Pericardium fibroblast (primary cell): Measurements from ENCODE around the genes CAPRIN2 and FGD4.

- RAMPAGE, long total RNA = no peak
Measured at GRCh38 chr12:29208496-29209275, 59.6 kb downstream of the FAR2 start.

GRCh38 chr12:29437348-29438004 is 56.5 kb upstream of the ERGIC2 start:
- RAMPAGE, long total RNA = no peak

GRCh38 chr12:29505087-29505950 is 7.8 kb upstream of the OVCH1 start:
- RAMPAGE, long total RNA = no peak

GRCh38 chr12:29546133-29546382 is 48.6 kb upstream of the OVCH1 start:
- RAMPAGE, long total RNA = no peak

GRCh38 chr12:29561934-29562710 is 64.6 kb upstream of the OVCH1 start:
- RAMPAGE, long total RNA = no peak

DNA sequence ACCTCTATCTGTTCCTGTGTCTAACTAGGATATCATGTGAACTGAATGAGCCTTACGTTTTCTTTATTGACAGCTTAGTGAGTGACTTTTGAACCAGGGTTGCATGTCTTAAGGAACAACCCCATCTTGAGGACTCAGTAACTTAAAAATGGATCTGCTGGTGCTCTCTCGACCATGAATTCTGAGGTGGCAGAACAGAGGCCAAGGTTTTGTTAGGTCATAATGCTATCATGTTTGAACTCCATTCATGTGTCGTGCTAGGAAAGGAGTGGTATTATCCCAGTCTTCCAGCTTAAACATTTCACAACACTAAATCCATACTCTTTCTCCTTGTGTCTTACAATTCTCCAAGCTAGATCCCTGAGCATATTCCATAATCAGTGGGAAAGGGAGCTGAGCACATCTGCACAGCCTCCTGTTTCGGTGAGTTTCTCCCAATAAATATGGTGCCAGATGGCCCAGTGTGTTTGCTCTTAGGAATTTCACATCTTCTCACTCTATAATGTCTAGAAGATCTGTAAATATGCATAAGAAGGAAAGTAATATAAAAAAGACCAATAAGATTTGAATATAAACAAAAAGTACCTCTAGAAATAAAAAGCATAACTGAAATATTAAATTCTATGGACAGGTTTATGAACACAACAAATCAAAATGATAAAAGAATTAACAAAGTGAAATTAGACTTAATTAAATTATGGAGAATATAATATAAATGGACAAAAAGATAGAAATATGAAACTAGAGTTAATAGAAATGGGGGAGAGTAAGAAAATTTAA is 63.6 kb downstream of the TMTC1 start:
- RAMPAGE, long total RNA = no peak

DNA sequence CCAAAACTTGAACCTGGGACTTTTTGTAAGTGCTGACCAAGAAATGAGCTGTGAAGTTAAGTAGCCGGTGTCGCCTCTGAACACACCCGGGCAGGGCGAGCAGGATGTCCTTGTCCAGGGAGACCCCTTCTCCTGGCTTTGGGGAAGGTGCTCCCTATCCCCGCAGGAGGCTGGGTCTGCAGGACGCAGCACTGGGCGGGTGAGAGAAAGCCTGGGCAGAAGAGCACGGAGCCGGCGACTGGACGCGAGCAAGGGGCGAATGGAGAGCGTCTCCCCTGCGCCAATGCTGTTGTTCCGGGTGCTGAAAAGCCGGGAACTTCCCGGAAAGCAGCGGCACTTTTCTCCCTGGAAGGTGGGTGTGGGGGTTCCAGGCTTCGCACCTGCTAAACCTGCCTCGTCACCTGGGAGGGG is 417.0 kb upstream of the TMTC1 start:
- RAMPAGE, long total RNA = no peak

- RAMPAGE, long total RNA = no peak
Measured at GRCh38 chr12:30728850-30729336, 25.9 kb downstream of the CAPRIN2 start.

DNA sequence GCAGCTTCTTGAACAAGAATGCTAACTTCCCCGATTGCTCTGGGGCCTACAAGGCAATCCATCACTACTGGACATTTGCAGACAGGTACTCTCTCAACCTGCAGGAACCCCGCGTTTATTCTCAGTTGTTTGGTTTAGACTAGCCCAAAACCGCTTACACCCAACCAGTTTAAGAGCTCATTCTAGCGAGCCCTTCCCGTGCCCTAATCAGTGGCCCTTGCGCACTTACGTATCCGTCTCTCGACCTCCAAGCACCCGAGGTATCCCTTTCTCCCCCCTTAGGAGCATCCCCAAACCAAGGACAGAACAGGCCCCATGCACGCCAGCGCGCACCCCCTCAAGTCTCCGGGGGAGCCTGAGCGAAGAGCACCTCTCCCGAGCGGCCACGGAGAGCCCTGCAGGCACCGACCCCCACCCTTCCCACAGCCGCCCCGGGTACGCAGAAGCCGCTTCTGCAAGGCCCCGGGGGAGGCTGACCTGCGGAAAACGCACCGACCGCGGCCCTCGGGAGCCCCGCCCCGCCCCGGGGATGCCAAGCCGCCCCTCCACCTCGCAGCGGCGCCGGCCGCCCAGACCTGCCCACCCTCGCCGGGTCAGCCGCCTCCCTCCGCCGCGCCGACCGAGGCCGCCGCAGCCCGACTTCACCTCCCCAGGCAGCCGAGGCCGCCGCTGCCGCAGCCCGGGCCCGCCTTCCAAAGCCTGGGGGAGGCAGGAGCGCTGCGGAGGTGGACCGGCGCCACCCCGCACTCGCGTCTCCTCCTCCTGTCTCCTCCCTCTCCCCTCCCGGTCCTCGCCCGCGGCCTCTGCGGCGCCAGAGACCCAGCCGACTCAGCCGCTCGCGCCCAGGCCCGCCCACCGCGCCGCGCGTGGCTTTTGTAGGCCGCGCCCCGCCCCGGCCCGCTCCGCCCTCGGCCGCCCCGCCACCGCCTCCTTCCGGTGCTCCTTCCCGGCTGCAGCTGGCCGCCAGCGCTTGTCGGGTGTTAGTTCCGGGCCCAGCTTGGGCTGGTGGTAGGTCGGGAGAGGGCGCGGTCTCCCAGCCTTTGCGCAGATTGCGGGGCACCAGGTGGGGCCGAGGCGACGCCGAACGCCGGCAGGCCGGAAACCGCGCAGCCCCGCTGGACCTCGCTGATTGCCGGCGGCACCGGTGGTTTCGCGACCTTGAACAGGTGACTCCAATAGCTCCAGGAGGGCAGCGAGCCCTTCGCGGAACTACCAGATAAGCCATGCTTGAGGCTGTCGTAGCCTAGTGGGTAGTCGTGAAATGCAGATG is at the start of gene CAPRIN2:
Gene CAPRIN2 (minus strand): TSS at position 846 of the 1,270 bp plus-strand sequence.
- RAMPAGE, long total RNA = start-site peak on the minus strand centred at position 659 of the sequence, 58 bp wide, 62 and 39 reads in 2 replicates

DNA sequence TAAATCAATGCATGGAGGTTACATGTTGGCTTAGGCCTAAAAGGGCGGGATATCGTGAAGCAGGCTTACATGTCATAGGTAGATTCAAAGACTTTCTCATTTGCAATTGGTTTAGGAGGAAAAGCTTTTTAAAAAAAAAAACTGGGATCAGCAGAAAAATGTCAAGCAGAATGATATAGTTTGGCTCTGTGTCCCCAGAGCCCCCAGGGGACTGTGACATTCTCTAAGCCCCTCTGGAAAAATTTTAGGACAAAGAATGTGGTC is 36.3 kb upstream of the CAPRIN2 start:
- RAMPAGE, long total RNA = no peak

DNA sequence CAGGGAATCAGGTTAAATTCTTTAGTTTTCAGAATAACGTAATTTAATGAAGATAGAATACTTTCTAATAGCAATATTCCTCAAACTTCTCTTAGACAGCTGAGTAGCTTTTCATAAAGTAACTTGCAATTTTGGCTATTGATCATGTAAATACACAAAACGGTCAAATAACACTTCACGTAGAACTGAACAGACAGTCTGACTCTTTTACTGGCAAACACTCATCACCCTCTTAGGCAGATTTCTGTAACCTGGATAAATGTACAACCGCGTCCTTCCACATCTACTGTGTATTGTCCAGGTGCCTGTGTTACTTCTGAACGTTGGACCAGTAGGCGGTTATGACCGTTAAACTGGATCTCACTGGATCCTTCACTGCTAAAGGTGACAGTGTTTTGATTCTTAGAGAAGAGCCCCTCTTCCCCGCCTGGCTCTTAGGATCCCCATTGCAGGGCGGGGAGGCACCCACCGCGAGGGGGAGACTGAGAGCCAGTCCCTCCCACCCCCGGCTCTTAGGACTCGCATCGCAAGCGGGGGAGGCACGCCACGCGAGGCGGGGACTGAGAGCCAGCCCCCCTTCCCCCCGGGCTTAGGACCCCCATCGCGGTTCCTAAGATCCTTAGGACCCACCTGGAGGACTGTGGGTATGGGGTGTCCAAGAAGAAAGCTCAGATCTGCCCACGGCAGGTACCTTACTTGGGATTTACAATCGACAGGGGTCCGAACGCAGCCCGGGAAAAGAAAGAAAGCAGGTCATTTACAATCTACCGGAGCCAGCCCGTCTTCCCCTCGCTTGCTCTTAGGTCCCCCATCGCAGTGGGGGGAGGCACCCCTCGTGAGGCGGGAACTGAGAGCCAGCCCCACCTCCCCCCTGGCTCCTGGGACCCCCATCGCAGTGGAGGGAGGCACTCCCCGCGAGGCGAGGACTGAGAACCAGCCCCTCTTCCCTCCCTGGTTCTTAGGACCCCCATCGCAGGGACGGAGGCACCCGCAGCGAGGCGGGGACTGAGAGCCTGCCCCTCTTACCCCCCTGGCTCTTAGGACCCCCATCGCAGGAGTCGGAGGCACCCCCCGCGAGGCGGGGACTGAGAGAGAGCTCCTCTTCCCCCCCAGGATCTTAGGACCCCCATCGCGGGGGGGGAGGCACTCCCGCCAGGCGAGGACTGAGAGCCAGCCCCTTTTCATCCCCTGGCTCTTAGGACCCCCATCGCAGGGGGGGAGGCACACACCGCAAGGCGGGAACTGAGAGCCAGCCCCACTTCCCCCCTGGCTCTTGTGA is 43.6 kb downstream of the DDX11 start:
- RAMPAGE, long total RNA = no peak

DNA sequence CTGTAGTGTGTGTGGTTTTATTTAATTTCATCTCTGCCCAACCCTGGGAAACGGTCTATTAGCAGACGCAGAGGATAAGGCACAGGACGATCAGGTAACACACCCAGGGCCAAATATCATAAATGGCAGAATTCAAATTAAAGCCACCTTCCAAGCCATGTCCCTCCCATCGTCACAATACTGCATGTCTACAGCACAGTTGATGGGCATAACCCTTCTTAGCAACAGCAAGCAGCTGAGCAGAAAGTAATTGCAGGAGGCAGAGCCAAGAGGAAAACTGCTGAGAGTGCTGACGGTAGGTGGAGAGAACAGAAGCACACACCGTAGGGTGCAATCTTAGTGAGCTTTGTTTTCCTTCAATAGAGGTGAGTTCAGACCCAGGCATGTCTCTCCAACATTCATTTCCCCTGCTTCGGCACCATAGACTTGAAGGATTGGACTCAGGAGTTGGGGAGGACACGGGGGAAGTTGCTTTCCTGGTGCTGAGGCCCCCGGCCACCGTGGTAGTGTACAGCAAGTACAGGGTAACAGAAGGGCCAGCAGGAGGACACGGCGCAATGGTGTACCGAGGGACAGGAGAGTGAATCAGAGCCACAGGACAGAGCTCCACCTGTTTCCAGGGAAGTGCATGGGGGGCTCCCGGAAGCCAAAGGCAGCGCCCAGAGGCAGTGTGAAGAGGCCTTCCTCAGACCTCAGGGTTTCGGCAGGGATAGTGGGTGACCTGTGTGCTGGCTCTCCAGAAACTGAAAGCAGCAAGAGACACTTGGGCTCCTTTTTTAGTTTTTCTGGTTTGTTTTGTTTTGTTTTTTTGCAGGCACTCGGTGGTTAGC is 36.2 kb upstream of the SINHCAF start:
- RAMPAGE, long total RNA = no peak

DNA sequence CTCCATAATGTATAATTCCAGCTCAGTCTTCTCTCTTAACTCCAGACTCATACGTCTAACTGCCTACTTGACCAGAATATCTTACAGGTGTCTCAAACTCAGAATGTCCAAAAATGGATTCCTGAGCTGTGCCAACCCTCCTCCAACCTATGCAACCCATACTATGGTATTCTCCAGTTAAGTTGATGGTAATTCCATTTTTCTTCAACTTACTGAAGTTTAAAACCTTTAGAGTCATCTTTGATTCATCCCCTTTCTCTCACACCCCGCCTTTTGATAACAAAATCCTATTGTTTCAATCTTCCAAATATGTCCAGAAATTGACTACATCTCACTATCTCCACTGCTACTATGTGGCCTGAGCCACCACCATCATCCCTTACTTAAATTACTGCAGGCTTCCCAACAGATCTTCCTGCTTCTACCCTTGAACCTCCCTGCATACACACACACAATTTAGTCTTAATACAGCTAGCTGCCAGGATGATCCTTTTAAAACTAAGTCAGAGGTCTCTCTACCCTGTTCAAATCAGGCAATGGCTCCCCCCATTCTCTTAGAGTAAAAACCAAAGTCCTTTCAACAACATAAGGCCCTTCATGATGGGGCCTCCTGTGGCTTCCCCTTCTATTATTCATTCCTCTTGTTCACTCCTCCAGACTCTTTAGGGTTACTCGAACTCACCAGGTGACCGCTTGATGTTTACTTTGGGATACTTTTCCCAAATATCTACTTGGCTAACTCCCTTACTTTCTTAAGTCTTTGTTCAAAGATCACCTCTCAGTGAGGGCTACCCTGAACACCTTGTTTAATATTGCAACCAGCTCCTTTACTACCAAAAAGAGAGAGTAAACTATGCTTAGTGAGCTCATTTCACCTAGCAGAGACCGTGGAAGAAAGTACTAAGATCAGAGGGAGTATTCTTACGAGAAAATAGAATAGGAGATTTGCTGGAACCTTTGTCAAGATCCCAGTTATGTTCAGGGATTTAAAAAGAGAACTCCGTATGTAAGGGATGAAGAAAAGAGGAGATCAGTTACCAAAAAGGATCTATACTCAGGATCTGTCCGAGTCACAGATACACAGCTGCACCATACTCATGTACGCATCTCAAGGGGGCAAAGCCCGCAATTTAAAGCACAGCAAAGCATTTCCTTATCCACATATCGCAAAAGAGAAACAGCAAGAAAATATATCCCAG is 30.4 kb downstream of the DENND5B start:
- RAMPAGE, long total RNA = no peak

- RAMPAGE, long total RNA = no peak
Measured at GRCh38 chr12:31832980-31833541, 41.0 kb upstream of the H3-5 start.

GRCh38 chr12:31853324-31853967 is 61.3 kb upstream of the H3-5 start:
- RAMPAGE, long total RNA = no peak

DNA sequence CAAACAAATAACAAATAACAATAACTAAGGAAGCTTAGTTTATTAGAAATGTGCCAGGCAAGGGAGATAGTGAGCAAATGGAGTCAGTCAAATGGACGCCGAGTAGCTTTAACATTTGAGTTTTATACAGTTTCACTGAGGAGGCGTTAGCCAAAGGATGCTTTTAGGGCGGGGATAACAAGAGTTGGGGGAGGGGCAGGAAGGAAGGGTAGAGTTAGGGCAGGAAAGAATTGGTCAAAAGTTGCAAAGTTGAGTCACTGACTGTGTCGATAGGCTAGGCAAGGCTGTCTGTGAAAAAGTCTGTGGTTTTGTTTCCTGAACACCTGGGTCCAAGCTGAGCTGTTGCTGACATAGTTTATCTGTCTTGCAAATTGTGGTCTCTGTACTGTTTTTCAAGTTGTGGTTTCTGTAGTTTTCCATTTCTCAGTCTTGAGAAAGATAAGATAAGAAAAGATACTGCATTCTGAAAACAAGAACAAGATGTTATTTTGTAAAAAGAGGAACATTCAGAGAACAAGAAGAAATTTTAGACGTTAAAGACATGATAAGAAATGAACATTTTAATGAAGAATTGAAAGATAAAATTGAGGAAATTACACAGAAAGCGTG is 62.6 kb upstream of the RESF1 start:
- RAMPAGE, long total RNA = no peak

GRCh38 chr12:31897784-31898445 is 61.3 kb upstream of the RESF1 start:
- RAMPAGE, long total RNA = no peak

GRCh38 chr12:32107263-32107669 is 619 bp downstream of the BICD1 start:
- RAMPAGE, long total RNA = no peak

- RAMPAGE, long total RNA = no peak
Measured at GRCh38 chr12:32273007-32273246, 126.4 kb upstream of the FGD4 start.

GRCh38 chr12:32399134-32399966 is at the start of gene FGD4:
Gene FGD4, plus strand, starts transcription at chr12:32399558.
- RAMPAGE, long total RNA = start-site peak on the plus strand at chr12:32399396-32399567, 9 and 13 reads in 2 replicates